GM06990 (cell line): ENCODE measurements around a stretch of chr9.

- RRBS = no CpG with 5 or more reads among the region's 21 CpGs
Observed at GRCh38 chr9:14502-15150, 14.6 kb downstream of the WASHC1 start.

DNA sequence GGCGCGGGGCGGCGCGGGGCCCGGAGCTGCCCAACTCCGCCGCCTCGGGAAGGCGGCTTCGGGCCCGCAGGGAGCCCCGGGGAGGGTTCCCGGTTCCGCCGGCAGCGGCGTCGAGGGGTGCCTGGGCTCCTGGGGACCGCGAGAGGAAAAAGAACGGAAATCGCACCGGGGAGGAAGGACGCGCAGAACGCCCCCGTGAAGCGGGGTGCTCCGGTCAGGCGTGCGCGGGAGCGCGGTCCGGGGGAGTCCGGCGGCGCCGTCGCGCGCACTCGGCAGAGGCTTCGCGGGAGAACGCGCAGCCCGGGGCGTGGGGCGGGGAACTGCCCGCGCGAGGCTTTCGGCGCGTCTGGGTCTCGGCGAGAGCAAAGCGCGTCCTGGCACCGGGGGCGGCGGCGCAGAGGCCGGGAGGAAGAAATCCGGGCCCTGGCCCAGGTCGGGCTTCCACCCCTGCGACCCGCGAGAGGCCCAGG, 4.7 kb downstream of the FOXD4 start:
- RRBS = 7% methylated on average over 15 of the region's 71 CpGs

- RRBS = no CpG with 5 or more reads among the region's 4 CpGs
Observed at GRCh38 chr9:297056-297422, 82.4 kb downstream of the DOCK8 start.

- RRBS = no CpG with 5 or more reads among the region's 4 CpGs
Observed at GRCh38 chr9:510419-510730, 5.9 kb downstream of the KANK1 start.

- RRBS = no CpG with 5 or more reads among the region's 11 CpGs
Observed at GRCh38 chr9:546698-547929, 42.6 kb downstream of the KANK1 start.

DNA sequence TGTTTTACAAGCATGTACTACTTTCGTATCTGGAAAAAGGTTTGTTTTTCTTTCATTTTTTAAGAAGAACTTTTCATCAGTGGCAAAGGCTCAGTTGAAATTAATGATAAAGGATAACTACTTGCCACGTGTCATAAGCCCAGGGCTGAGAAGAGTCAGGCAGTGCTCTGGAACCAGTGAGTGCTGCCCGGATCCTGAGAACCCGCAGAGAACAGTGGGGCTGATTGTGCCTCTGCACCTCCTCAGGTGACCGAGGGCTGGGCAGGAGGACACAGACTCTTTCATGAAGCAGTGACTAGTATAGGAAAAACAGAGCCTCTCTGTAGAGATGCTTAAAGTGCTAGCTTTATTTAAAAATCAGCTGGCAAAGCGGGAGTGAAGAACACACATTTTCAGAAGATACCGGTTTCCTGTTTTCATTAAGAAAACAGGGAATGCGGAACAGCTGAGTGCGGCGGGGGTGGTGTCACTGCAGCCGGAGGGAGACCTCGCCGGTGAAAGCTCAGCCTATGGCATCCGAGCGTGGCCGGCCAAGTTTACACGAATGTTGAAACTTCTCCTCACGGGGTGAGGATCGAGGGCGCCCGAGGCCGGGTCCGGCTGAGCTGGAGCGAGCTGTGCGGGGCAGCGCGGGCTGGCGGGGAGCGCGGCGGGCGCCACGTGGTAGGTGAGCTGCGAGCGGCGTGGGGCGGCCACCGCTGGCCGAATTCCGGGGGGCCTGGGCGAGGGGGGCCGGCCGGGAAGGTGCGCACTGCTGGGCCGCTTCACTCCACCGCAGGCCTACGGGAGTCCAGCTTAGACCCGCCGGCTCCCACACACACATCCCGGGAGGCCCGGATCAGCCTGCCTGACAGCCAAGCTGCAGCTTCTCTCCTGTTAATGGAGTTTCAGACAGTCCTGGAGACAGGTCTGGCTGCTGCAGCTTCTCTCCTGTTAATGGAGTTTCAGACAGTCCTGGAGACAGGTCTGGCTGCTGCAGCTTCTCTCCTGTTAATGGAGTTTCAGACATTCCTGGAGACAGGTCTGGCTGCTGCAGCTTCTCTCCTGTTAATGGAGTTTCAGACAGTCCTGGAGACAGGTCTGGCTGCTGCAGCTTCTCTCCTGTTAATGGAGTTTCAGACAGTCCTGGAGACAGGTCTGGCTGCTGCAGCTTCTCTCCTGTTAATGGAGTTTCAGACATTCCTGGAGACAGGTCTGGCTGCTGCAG, 134.5 kb upstream of the DMRT1 start:
- RRBS = 6% methylated on average over 33 of the region's 51 CpGs

DNA sequence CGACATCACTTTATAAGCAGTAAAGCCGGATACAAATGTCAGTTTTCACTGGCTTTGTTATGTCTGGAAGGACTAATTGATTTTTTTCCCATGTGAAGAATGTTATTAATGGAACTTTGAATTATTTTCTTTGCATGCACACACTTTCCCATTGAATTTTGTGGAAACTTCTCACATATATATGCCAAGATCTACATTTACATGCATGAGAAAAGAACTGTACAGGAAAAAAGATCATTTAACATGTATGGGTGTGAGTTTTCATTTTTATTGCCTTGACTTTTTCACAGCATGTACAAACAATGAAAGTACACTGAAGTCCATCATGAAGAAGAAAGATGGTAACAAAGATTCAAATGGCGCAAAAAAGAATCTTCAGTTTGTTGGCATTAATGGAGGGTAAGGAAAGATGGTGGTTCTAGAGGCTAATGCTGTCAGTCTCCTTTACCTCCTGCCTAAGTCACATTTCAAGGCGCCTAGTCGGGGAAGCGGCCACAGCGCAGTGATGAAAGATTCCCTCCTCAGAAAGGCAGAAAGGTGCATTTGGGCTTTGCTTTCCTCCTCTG, 110.5 kb upstream of the DMRT1 start:
- RRBS = no CpG with 5 or more reads among the region's 7 CpGs

GRCh38 chr9:1042196-1042757, 7.9 kb upstream of the DMRT2 start:
- RRBS = no CpG with 5 or more reads among the region's 52 CpGs

DNA sequence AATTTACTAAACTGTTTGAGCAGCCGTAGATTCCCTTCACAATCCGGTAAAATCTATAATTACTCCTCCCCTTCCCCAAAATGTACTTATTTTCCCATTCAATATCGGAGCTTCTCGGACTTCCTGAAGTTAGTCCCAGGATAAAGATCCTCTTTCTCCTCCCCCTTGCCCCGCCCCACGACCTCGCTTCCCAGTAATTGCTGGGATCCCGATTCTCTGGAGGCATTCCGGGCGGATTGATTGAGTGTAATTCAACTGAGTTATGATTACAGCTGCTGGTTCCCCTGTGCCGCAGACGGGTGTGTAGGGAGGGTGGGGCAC, 2.7 kb upstream of the DMRT2 start:
- RRBS = no CpG with 5 or more reads among the region's 12 CpGs

GRCh38 chr9:1299038-1299540, 248.9 kb downstream of the DMRT2 start:
- RRBS = no CpG with 5 or more reads among the region's 3 CpGs

DNA sequence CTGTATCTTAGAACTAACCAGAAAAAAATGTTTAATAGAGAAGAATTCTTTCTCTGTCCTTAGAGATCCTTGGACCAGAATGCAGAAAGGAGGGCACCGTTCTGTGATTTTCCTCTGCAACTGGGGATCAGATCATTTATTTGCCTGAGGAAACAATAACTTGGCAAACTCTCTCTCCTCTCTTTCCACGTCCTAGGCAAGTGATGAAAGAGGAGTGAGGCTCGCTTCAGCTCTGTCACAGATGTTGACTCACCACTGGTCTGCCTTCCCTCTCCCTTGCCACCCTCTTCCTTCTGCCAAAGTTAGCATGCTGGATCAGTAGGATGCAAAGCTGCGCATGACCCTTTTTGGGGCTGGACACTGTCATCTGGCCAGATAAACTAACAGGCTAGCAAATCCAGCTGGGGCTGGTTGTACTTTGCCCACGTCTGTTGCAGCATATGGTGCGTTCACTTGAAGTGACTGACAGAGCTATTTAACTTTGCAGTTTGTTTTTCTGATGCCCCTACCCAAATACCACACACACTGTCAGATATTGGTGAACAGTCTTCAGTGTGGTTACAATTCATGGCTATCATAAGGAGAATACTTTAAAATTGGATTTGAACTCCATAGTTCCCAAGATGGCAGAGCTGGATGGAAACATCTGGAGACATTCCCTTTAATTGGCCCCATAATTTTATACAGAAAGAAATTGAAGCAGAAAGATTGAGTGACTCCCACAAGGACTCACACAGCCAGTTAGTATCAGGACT, 36.1 kb upstream of the SMARCA2 start:
- RRBS = no CpG with 5 or more reads among the region's 6 CpGs

- RRBS = no CpG with 5 or more reads among the region's 21 CpGs
Observed at GRCh38 chr9:2043383-2044736, 28.7 kb downstream of the SMARCA2 start.

DNA sequence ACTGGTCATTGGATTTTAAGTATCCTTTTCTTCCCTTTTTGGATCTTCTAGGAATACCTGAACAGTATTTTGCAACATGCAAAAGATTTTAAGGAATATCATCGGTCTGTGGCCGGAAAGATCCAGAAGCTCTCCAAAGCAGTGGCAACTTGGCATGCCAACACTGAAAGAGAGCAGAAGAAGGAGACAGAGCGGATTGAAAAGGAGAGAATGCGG, 43.0 kb downstream of the SMARCA2 start:
- RRBS = no CpG with 5 or more reads among the region's 4 CpGs

DNA sequence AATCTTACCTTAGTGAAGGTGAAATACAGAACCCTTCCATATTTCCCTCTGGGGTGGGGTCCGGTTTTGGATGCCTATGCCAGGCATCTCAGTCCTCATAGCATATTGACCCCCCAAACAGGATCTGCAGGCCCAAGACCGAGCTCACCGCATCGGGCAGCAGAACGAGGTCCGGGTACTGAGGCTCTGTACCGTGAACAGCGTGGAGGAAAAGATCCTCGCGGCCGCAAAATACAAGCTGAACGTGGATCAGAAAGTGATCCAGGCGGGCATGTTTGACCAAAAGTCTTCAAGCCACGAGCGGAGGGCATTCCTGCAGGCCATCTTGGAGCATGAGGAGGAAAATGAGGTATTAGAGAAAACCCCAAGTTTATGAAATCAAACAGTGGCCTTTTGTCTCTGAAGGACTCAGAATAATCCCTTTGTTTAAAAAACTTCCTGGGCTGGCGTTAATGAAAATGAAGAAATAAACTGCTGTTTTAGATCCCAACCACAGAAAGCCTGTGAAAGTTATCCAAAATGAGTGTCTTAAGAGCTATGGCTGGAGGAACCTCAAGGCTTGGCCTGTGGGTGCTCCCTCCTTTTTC, 100.6 kb downstream of the SMARCA2 start:
- RRBS = 95% methylated on average over 6 of the region's 16 CpGs

GRCh38 chr9:2172646-2173025, 157.5 kb downstream of the SMARCA2 start:
- RRBS = no CpG with 5 or more reads among the region's 8 CpGs

- RRBS = no CpG with 5 or more reads among the region's 16 CpGs
Observed at GRCh38 chr9:2181158-2182435, 166.4 kb downstream of the SMARCA2 start.

- RRBS = no CpG with 5 or more reads among the region's 14 CpGs
Observed at GRCh38 chr9:2241509-2241850, 226.3 kb downstream of the SMARCA2 start.

- RRBS = no CpG with 5 or more reads among the region's 20 CpGs
Observed at GRCh38 chr9:2280800-2281822, 266.0 kb downstream of the SMARCA2 start.

DNA sequence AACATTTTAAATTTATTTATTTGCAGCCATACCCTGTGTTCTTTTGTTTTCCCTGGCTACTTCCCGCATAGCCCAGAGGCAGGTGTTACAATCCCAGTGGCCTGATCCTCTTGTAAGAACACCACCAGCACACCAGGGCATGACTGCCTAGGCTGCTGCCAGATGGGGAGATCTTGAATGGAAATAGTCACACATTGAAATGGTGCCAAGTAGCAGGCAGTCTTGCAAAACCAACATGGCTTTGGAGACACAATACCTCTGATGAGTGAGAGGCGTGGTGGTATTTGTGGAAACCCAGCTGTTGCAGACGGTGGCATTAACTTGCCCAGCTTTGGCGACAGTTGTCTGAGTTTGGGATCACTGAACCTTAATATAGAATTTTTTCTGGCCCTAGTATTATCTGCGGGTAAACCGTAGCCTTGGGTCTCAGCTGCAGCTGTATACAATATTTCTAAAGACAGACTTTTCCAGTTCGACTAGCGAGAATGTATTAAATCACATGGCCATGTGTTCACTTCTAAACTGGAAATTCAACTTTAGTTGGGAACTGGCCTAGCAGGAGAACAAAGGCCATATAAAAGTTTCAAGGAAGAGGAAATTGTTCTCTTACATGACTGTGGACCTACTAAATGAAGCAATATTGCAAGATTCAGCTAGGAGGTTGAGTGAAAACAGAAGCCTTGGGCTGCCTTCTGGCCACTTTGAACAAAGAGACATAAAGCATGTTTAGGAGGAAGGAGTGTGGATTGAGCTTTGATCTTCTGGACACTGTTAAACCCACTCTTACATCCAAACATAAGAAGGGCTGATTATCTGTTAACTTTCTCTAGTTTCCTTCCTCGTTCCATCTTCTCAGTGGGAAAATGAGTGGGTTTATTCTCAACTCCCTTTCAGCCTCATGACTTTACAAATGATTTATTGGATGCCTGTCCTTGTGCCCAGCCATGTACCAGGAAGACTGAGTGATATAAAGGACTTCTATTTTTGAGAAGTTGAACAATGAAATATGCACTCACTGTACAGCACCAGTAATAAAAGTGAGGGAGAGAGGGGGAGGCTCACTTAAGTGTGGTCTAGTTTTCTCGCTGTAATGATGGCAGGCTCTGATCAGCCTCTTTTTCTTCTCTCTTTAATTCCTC, 277.2 kb downstream of the SMARCA2 start:
- RRBS = no CpG with 5 or more reads among the region's 10 CpGs

DNA sequence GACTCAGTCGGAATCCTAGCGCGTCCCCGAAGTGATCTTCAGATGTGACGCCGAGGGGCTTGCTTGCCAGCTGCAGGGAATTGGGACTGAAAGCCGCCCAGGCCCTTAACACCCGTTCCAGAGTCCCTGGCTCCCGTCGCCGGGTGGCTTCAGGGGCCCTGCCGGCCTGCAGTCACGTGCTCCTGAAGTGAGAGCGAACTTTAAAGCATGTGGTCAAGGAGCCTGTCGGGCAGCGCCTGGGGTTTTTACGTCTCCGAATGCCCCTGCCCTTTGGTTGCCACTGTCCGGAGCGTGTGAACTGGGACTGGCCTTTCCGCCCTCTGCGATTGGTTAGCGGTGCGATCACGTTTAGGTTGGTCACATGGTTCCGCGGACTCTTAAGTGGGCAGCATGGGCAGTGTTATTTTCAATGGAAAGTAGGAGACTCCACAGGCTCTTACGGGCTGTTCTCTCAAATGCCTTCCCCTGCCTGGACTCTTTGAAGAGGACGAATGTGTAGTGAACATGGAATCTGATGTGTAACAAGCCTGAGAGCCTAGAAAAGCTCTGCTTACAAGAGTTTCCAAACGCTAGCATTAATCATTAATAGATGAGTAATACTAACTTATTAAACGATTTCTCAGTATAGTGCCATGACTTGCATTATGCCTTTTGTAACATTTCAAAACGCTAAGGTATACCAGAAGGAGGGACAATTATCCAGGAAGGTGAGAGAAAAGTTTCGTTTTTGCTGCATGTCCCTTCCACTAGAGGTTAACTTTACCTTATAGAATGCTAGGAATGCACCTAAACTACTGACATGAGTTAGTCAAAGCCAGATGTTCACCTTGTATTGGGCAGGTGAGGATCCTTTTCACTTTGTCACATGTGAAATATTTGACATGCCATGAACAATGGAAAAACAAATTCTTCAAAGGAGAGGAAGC, 2.0 kb downstream of the VLDLR start:
- RRBS = no CpG with 5 or more reads among the region's 33 CpGs